Measurements from ENCODE around the genes BTBD3 and ISM1.

GRCh38 chr20:10699445-10699964, 25.7 kb upstream of the JAG1 start:
- RRBS: no CpG with 5 or more reads among the region's 3 CpGs

GRCh38 chr20:10746823-10747588, 73.2 kb upstream of the JAG1 start:
- RRBS: no CpG with 5 or more reads among the region's 7 CpGs

DNA sequence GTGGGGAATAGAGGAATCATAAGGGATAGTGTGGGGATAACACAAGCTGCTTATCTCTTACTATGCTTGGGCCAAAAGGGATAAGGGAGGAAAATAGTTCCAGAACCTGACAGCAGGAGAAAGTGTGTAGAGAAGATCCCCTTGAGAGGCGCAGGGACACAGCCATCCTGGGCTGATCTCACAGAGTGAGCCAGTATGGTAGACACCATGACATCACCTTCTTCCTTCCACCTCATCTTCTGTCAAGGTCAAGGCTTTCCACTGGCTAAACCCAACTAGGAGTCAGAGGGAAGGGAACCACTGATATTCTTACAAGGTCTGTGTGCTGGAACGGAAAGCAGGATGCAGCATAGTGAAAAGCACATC, 423.7 kb upstream of the JAG1 start:
- RRBS: no CpG with 5 or more reads among the region's 2 CpGs

GRCh38 chr20:11806466-11806729, 111.3 kb upstream of the BTBD3 start:
- RRBS: no CpG with 5 or more reads among the region's 3 CpGs

DNA sequence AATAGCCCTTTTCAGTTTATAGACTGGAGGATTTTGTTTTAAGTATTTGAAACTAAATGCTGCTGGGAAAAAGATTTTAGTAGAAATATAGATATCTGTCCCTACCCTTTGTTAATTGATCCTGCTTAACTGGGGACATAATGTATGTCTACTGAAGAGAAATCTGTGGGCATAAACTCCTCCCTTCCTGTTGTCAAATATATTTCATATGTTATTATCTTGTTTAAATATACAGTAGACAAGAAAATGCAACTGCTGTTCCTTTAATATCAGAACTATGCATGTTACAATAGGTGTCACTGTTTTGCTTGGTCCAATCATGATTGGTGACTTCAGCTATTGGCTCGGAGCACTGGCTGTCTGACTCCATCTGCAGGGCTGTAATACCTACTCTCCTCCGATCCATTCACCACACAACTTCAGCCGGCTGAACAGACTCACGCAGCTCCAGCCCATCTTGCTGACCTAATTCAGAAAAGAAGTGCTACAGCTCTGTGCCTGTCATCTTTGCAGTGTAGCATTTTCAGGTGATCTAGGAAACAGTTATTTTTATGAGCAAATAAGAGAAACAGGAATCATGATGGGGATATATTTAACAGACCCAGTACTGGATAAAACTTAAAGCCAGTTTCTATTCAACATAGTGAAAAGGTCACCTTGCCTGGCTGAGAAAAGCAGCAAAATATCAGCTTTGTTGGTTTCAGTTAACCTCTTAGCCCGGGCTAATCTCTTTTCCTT, at the start of gene BTBD3:
BTBD3 (plus strand) TSS at position 409 of the 738 bp plus-strand sequence.
- RRBS: no CpG with 5 or more reads among the region's 5 CpGs

- RRBS: no CpG with 5 or more reads among the region's 8 CpGs
Observed at GRCh38 chr20:11919039-11919384, 1.3 kb downstream of the BTBD3 start.

GRCh38 chr20:12753716-12754455, 254.9 kb upstream of the SPTLC3 start:
- RRBS: no CpG with 5 or more reads among the region's 12 CpGs

DNA sequence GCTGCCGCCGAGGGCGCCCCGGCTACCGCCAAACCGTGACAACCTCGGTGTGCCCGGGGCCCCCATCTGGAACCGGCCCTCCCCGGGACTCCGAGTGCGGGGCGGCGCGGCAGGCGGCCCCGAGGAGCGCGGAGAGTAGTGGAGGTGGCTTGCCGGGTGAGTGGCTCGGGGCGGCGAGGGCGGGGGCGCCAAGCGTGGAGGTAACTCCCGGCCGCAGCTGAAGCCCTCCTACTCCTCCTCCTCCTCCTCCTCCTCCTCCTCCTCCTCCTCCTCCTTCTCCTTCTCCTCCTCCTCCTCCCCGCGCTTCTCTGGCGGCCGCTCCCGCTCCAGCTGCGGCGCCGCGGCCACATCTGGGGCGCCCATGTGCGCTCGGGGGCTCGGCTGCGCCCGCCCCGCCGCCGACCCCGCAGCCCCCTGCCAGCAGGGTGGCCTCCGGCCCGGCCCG, at the start of gene ISM1:
ISM1 (plus strand) TSS at position 286 of the 445 bp plus-strand sequence.
- RRBS: 4% methylated on average over 23 of the region's 50 CpGs

DNA sequence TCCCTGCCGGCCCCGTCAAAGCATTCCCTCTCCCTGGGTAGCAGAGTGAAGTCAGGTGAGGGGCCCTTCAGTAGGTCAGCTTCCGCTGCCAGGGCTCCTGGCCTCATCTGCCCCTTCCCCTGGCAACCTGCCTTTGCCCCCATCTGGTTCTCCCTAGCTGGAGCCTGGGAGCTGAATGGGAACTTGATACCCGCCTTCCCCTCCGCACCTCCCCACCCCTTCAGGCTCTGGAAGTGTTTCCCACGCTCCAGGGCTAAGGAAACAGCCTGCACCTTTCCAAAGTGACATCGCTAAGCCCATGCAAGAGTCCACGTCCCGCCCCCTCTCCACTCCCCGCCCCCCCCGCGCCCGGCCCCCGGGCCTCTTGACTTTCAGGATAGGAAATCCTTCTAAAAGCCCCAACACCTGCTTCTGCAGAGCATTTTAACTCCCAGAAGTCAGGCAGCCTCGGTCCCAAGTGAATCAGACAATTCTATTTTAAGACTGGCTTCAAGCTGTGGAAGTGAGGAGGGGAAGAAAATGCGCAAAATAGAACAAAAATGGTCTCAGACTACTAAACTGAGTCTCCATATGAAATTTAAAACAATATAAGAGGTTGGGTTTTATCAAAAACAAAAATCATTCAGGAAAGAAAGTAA, 53.4 kb downstream of the ISM1 start:
- RRBS: no CpG with 5 or more reads among the region's 16 CpGs

DNA sequence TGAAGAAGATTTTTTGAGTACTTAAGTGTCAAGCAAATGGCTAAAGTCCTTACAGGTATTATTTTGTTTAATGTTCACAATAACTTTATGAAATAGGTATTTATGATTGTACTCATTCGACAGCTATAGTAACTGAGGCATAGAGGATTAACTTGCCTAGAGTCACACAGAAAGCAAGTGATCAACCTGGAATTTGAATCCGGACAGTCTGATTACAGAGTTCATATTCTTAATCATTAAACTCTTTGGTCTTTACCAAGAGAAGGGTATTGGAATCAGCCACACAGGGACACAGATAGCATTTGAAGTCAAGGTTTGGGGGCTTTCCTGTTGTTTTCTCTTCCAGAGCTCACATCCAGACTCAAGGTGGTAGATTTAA, 69.6 kb downstream of the ISM1 start:
- RRBS: no CpG with 5 or more reads among the region's 2 CpGs

DNA sequence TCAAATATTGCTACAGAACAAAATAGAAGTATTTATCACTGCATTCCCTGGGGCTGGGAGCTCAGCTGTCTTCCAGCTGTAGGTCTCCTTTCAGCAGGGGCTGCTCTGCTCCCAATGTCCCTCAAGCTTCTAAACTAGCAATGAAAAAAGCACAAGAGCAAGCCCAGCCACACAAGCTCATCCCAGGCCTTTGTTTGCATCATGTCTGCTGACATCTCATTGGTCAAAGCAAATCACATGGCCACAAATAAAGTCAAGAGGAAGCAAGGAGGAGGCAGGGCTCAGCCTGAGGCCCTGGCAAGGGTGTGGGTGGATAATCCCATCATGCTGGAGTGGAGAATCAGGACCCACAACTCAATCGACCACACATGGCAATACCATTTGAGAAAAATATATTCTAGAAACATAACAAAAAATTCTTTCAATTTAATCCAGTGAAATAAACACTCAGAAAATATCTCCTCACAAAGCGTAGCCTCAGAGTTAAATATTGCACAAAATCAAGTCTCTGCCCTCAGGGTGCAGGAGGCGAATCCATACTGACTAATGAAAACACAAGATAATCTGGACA, 2.3 kb upstream of the BFSP1 start:
- RRBS: no CpG with 5 or more reads among the region's 3 CpGs

DNA sequence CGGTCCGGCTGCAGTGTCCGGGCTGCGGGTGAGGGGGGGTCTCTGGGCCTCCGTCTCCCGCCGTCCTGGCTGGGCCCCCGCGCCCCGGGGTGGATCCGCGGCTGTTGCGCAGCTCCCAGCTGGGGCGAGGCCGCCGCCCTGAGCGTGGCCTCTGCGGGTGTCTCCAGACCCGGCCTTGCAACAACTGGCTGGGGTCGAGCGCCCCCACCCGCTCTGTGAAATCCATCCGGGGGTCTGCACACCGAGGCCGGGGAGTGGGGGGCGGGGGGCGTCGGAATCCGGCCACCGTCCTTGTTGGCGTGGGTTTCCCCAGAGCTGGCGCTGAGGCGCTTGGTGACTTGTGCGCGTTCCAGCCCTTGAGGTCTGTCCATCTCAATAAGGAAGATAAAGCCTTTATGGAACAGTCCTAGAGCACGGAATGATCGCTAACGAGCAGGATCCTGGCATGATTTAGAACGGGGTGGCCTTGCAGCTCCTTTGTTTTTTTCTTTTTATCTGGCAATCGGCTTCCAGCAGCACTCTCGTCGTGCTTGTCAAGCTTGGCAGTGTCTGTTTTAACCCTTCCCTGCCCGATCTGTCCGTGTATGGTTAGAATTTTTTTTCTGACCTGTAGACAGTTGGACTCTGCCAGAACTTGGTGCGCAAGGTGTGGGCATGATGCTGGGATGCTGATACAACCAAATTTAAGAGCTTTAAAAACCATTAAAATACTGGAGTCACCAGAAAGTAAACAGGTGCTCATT, 622 bp downstream of the DSTN start:
- RRBS: 2% methylated on average over 18 of the region's 45 CpGs

GRCh38 chr20:17613236-17614349, 43.7 kb downstream of the DSTN start:
- RRBS: 79% methylated on average over 19 of the region's 45 CpGs

DNA sequence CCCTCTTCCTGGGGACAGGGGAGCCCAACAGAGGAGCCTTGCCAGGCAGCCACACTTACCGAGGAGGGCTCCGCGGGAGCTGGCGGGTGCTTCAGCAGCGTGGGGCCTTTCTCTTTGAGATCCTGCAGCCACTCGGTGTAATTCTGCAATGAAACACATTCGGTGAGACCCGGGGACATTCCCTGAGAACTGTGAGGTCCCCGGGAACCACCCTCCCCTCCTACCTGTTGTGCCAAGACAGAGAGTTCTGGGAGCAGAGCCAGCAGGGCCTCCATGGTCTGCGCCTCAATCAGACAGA, 51.7 kb downstream of the DSTN start:
- RRBS: no CpG with 5 or more reads among the region's 10 CpGs

DNA sequence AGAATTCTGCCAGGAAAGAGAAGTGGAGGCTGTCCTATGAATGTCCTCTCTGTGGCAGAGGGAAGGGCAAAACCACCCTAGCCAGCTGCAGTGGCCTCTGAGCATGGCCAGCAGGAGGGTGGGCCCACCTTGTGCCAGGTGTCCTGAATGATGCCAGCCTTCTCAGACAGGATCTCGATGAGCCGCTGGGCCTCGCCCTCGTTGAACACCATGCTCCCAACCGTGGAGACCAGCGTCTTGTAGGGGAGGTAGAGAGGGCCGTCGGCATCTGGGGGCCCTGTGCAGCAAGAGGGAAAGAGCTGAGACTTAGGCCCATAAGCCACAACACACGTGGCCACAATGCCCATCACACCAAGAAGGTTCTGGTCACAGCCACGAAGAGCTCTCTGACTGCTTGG, 39.2 kb downstream of the RRBP1 start:
- RRBS: no CpG with 5 or more reads among the region's 10 CpGs

DNA sequence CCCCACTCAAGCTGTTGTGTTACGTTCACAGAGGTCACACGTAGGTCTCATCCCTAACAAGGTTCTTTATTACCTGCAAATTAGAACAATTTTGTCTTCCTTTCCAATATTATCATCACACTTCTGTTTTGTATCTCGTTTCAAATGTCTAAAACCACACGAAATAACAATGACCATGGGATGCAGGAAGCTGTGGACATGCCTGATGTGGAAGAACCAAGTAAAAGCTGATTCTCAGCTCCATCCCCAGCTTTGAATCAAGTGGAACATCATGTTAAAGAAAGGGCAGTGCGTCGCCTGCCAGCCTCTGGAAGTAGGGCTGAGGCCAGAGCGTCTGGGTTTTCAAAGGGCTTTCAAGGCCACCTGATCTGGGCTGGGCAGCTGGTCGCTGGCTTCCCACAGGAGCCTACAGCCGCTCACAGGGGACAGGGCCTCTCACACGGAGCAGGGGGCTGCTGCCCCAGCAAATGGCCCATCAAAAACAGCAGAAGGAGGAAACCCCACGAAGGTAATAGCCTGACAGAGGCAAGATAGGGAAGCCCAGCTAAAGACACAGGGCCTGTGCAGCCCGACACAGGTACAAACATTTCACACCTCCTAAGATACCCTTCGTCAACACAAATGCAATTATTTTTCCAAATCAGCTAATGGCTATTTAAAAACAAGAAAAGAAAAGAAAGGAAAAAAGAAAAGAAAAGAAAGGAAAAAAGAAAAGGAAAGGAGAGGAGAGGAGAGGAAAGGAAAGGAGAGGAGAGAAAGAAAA, 25.0 kb downstream of the RRBP1 start:
- RRBS: no CpG with 5 or more reads among the region's 13 CpGs

GRCh38 chr20:17683208-17683800, 1.3 kb upstream of the RRBP1 start:
- RRBS: no CpG with 5 or more reads among the region's 7 CpGs

DNA sequence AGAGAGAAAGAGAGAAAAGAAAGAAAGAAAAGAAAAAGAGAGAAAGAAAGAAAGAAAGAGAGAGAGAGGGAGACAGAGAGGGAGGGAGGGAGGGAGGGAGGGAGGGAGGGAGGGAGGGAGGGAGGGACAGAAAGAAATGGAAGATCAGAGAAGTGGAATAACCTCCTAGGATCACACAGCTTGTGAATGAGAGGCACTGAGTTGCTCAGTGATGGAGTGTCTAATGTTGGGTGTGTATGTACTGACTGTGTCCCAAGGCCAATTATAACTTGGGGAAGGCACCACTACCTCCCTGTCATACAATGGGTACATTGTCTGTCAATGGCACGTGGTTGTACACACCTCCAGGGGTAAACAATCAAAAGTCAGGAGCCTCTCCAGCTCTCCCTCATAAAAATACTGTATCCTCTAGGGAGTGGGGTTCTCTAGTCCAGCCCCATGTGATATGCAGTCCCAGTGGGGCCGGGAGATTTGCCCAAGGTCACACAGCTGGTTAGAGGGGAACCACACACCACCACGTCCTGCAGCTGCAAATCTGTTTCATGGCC, 112.6 kb downstream of the SNX5 start:
- RRBS: no CpG with 5 or more reads among the region's 3 CpGs

GRCh38 chr20:17882464-17882917, 86.1 kb downstream of the SNX5 start:
- RRBS: no CpG with 5 or more reads among the region's 9 CpGs

Data from AG04449 (cell line).